Neural crest cell (in vitro differentiated cells): ENCODE measurements around a stretch of chr17.

DNA sequence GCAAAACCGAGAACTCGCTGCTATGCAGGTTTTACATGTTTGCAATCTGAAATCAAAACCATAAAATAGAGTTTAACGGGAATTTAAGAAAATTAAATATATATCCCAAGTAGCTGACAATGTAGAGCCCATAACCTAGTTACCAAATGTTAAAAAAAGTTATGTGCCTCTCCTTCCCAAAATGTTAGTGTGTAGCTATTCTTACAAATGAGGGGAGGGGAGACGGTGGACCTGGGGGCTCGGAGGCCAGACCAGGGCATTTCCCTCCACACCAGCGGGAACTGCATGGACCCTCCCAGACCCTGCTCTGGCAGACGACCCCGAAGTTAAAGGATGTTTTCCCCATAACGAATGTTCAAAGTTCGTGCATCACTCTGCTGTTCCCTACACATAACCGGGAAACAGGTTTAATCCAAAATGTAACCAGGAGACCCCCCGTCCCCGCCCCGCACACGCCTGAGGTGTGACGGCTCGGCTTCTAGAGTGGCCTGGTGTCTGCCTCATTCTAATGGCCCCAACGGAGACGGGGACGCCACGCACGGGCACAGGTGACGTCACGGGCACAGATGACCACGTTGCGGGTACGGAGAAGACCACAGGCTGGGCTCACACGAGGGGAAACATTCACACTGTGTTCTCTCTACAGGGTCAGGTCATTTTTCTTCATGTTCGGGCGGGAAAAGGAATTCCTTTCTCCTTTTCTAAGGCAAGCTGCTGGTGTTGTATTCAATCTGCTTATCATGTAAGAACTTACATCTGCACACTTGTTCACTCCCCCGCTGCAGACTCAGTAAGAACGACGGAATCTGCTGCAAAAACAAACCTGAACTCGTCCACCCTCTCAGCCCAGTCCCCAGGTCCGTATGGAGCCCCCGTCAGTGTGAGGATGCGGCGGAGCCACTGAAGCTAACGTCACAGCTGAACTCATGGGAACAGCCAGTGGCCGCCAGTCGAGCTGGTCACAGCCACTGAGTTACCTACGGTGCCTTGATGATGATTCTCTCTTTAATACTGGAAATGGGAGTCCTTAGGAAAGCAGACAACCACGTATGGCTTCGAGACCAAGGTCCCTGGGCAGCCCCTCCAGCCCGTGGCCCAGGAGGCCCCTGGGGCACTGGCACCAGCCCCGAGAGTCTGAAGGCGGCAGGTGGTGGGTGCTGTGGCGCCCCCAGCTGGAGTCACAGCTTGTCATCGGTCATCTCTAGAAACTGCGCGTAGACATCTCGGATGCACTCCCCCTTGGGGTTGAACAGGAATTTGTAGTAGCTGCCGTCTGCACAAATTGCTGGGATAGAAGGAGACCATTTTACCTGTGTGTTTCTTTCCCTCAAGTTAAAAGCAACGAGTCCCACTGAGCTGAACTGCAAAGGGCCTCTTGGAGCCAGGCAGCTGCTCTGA lies 33.0 kb downstream of the WDR45B start:
- PRO-cap: no peak

- PRO-cap: no peak
Measured at GRCh38 chr17:82630062-82630496, 18.2 kb downstream of the WDR45B start.

GRCh38 chr17:82658354-82658880 lies 10.2 kb upstream of the WDR45B start:
- PRO-cap: no peak

DNA sequence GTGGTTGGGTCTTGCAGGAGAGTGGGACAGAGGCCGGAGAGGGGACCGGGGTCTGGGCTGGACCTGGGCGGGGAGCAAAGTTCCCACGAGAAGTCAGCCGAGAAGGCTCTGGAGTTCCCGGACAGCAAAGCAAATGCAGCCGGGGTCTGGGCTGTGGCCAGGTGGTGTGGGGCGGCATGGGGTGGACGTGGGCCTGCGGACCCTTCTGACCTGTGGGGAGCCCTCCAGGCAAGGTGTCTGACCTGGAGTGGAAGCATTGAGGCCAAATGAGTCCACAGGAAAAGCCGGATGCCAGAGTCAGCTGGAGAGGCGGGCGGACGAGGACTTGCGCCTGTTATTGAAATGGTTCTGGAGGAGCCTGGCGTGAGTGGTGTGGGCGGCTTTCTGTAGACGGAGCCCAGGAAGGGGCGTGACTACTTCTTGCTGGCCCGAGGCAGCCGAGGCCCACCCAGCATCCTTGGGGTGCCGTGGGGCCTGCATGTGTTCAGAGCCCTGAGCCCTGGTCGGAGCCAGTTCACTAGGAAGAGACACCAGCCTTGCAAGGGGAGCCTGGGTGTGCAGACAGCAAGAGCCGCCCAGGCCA lies 50.5 kb upstream of the ZNF750 start:
- PRO-cap: no peak

DNA sequence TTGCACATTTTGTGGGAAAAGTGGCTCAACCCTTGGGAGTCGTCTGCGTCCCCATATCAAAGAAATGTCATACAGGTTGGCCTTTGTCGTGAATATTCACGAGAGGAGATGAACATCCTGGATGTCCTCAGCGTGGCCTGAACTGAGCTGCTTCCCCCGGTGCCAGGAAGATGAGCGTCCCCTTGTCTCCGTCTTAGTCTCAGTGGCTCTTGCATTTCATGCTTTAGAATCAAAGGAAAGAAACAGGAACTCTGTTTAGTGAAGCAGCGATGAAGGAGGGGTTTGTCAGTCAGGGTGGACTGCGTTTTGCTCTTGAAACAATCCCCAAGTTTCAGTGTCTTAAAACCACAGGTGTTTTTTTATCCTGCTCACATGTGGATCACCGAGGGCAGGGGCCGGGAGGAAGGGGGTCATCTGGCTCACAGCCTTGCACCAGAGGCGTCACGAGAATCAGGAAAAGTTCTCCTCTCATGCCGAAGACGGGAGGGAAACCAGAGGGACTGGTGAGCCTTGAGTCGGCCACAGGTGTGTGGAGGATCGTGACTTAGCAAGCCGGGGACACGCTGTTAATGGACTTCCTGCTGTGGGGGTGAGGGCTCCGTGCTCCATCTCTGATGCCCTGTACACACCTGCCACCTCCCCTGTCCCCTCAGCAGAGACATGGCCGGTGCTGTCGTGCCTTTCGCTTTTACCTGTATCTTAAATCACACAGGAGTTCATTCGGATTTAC lies 75.6 kb upstream of the ZNF750 start:
- PRO-cap: no peak

DNA sequence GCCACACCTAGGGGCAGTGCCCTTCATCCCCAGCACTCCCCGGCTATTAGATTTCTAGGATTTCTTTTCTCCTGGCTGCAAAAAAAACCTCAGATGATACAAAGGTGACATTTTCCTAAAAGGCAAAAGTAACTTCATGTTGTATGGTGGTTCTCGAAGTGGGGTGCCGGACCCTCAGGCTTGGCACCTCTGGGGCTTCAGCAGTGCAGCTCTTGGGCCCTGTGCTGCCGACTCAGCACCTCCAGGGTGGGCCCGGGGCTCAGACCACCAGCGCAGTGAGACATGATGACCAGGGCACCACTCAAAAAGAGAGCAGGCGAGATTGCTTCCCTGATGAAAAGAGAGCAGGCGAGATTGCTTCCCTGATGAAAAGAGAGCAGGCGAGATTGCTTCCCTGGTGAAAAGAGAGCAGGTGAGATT lies 98.6 kb upstream of the ZNF750 start:
- PRO-cap: no peak

DNA sequence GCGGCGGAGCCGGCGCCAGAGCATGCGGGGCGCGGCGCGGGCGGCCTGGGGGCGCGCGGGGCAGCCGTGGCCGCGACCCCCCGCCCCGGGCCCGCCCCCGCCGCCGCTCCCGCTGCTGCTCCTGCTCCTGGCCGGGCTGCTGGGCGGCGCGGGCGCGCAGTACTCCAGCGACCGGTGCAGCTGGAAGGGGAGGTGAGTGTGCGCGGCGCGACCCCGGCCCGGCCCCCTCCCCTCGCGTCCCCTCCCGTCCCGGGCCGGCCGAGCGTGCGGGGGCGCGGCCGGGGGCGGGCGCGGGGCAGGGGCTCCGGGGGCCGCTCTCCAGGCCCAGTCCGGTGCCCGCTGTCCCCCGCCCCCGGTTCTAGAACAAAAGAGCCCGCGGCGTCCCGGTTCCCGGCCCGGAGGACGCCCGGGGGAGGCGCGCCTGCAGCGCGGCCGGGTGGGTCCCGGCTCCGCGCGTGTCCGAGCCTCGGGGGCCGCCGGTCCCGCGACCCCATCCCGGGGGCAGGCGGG lies 440 bp downstream of the METRNL start:
- PRO-cap: unidirectional peak, plus-strand start at position 162 of the sequence

DNA sequence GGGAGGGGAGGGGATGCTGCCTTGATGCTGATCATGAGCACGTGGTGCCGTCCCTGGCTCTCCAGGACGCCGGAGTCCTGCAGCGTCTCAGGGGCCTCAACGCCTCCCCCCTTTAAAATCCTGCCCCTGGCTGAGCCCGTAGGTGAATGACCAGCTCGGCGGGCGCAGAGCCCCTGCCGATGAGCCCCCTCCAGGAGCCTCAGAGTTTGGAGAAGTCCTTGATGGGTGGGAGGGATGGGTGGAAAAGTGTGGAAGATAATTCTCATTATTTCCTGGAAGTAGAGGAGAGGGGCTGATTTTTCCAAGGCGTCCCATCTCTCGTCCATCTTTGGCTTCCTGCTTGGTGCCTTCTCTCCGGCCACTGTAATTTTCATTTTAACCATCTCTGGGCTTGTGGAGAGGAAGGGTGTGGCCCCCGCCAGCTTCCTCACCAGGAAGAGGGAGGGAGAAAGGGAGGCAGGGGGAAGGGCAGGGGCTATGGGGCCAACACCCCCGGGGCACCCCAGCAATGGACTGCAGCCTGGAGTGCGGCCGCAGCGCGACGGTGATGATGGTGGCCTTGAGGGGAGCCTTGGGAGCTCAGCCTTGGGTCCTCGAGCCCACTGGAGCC lies 9.3 kb downstream of the METRNL start:
- PRO-cap: no peak

GRCh38 chr17:83095222-83095664 lies 15.8 kb downstream of the METRNL start:
- PRO-cap: no peak

DNA sequence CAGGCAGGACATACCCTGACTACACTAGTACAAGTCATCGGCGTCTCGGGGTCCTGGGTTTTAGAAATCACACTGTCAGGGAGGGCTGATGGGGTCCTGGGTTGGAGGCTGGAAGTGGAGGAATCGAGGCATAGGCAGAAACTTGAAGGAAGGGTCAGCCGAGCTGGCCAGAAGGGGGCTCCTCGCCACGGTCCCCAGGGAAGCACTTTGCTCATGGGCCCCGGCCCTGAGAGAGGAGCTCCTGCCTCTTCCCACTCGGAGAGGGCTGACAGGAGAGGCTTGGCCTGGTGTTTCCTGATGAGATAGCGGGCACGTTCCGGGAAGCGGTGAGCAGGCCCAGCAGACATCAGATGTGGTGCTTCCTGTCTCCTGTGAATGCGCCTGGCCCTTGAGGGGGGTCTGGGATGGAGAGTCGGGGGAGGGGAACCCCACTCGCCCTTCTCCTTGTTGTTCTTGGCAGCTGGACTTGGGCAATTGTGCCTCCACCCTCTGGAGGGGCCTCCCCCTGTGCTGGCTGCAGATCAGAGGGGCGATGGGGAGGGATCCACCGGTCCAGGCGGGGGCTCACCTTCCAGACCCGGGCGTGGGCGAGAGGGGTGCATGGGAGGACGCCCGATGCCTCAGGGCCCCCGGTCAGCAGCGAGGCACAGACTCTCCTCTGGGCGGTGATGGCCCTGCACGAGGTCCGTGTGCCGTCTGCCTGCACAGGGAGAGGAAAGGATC lies 25.2 kb downstream of the METRNL start:
- PRO-cap: no peak

- PRO-cap: no peak
Measured at GRCh38 chr17:83105312-83105824, 26.0 kb downstream of the METRNL start.

DNA sequence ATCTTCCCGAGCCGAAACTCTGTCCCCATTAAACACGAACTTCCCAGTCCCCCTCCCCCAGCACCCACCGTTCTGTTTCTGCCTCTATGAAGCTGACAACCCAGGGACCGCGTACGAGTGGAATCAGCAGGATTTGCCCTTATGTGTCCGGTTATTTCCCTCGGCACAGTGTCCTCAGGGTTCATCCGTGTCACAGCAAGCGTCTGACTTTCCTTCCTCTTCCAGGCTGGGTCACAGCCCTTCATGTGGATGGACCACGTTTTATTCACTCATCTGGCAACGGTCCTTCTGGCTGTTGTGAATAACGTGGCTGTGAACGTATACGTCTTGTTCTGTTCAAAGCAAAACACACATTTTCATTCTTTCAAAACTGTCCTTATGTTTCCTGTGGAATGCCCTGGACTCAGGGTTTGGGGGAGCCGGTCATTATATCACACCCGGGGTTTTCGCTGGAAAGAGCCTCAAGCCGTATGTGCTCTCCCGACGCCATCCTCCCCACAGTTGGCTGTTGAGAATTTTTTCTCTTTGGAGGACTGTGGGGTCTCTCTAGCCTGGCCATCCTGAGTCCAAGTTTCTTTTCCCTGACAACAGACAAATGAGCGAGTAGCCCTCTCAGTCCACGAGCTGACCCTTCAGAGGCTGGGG lies 31.5 kb downstream of the METRNL start:
- PRO-cap: no peak

DNA sequence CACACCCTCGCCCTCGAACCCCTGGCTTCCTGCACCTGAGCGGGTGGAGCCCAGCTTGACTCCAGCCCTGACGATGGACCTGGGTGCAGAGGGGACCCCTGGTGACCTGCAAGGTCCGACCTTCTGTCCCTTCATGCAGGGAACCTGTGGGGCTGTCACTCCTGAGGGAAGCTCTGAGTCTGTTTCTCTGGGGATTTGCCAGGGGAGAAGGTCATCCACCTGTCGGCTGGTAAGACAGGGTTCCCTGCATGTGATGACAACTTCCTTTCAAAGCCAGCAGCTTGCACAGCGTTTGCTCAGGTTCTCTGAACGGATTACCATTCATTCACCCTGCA lies 46.5 kb downstream of the METRNL start:
- PRO-cap: no peak

GRCh38 chr17:83184153-83184598 lies 104.8 kb downstream of the METRNL start:
- PRO-cap: no peak

GRCh38 chr17:83194984-83195403 lies 115.6 kb downstream of the METRNL start:
- PRO-cap: no peak

- PRO-cap: no peak
Measured at GRCh38 chr17:83198675-83199446, 119.5 kb downstream of the METRNL start.